Tongue (tissue), 2 donors: ENCODE measurements around the gene NABP1.

- RAMPAGE, long total RNA: no peak
These were observed 49.9 kb downstream of the STAT1 start for GRCh38 chr2:190963906-190964728.

DNA sequence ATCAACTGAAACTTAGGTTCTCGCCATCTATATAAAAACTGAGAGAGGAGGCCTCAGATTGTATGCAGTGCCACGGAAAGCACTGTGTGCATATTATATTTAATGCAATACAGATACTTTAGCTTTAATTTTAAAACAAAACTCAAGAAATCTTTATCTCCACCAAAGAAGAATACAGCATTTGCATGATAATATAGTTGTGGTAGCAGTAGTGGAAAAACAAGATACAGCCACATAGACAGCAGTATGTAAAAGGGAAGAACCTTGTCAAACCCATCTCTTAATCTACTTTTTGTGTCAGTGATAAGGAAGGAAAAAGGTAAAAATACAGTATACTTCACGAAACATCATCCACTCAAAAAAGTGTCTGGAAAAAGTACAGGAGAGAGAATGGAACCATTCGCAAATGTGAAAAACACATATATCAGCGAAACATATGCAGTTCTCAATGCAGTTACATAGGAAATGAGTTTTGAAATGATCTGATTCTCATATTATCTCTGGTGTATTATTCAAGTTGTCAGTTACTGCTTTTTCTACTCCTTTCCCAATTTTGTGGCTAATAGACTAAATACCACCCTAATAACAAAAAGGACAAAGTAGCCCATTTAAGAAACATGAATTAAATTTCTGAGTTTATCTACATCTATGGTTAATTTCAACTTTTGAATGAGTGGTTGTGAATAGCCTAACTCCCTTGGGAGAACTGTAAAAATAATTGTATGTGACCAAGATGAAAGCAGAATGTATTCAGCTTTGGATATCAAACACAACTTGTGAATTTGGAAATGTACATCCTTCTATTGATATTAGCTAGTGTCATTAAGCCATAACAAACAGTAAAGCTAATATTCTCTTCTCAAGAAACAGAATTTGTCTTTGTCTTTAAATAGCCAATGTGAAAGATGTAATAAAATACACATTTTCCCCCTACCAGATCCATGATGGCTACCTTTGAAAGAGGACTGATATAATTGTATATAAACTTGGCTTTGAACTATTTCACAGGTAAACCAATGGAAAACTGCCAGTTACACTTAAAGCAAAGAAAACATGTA is 44.4 kb downstream of the STAT1 start:
- RAMPAGE, long total RNA: no peak

GRCh38 chr2:191022743-191023069 is 8.7 kb upstream of the STAT1 start:
- RAMPAGE, long total RNA: no peak

GRCh38 chr2:191113831-191114207 is 37.0 kb downstream of the STAT4 start:
- RAMPAGE, long total RNA: no peak

- RAMPAGE, long total RNA: no peak
These were observed 2.0 kb downstream of the STAT4 start for GRCh38 chr2:191148829-191149163.

DNA sequence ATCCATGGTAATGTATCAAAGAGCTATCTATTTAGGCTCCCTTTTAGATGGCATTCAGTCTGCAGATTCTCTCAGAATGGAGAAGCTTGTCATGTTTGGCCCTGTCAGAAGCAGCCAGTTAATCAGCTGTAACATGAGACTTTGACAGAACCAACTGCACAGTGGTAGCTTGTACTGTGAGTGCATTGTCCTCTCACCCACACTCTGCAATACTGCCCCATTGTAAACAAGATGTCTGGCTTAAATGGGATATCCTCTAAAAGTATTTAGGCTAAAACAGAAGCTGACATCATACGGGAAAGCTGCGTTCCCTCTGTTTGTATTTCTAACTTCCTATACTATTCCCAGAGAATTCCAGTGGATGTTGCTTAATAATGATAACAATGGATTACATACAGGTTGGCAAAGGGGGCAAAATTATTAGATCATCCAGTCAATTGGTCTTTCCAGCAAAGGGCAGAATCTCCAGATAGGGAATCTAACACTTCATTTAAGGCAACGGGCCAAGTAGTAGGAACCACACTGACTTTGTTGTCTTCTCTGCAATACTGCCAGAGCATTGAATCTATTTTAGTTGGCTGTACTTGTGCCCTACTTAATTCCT is 15.4 kb upstream of the STAT4 start:
- RAMPAGE, long total RNA: no peak

DNA sequence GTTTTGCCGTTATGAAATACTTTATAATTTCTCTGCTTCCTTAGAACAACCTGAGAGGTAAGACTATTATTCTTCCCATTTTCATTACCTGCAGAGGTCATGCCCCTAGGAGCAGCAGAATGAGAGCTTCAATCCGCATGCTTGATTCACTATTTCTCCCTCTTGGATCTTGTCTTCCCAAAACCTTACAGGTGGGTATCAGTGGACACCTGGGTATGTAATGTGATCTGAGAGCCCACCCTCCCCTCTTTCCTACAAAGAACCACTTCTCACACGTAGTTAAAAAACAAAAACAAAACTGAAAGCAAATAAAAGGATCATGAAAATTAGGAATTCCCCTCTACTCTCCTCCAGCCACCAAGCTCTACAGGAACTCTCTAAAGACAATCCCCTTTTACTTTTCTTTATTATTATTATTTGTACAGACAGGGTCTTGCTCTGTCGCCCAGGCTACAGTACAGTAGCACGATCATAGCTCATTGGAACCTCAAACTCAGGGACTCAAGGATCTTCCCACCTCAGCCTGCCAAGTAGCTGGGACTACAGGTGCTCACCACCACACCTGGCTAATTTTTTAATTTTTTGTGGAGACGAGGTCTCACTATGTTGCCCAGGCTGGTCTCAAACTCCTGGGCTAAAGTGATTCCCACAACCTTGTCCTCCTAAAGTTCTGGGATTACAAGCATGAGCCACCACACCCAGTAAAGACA is 40.7 kb upstream of the MYO1B start:
- RAMPAGE, long total RNA: no peak

GRCh38 chr2:191245820-191246718 is 865 bp downstream of the MYO1B start:
- RAMPAGE, long total RNA: start-site peak on the minus strand at chr2:191246164-191246218, 6 and 9 reads in 2 replicates

GRCh38 chr2:191265146-191265714 is 20.0 kb downstream of the MYO1B start:
- RAMPAGE, long total RNA: no peak

DNA sequence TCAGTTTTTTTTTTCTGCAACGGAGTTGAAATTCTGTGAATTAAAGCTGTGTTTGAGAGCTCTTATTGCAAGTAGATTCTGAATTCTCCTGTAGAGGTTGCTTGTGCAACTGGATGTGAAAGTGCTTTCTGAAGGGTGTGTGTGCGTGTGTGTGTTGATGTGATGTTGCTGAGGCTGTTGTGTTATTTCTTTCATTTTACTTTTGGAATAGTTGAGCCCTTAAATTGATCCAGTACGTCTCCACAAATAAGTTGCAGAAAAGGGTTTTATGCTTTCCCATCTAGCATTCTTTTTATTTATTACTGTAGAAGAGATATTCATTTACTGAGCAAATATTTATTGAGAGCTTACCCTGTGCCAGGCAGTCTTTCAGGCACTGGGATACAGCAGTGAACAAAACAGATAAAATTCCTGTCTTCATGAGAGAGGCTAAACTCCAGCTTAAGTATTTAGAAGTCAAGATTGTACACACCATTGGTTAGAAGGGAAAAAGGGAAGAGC is 58.0 kb downstream of the MYO1B start:
- RAMPAGE, long total RNA: no peak

DNA sequence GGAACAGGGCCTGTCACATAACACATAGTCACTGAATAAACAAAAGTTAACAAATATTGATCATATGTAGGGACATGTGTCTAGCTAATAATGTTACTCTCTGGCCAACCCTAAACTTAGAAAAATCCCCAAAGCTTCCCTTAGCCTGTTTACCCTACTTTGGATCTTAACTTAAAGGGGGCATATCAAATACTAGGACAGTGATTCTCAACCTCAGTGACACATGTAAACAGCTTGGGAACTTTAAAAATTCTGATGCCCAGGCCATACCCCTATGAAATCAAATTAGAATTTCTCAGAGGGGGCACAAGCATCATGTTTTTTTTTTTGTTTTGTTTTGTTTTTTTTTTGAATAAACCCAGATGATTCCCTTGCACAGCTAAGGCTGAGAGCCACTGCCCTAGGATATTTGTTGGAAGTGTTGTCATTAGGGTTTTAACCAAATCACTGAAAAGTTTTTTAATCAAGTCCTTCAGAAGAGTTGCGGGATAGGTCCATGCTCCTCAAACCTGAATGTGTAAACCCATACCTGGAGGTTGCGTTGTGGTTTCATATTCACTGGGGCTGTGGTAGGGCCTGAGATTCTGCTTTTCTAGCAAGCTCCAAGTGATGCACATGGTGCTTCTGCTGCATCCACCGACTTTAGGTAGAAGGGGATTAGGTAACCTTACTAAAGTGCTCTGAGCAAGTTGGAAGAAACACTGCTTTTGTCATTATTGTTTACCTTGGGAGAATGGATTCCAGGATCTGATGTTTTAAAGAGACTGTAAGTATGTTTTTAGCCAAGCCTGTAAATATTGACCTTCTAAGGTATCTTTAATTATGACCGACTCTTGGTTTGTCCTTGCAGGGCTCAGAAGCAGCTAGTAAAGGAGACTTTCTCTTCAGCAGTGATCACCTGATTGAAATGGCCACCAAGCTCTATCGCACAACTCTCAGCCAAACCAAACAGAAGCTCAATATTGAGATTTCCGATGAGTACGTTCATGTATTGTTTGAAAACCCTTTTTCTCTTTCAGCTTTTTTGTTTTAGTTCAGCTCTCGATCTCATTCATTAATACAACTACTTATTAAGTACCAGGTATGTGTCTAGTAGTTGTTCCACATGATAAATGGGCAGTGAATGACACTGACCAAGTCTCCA is 170.4 kb downstream of the MYO1B start:
- RAMPAGE, long total RNA: no peak

GRCh38 chr2:191441774-191442220 is 196.6 kb downstream of the MYO1B start:
- RAMPAGE, long total RNA: no peak

DNA sequence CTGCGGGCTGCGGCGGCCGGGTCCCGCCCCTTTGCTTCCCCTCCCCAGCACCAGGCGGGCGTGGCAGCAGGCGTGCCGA is 105 bp upstream of the NABP1 start:
- RAMPAGE, long total RNA: no peak

DNA sequence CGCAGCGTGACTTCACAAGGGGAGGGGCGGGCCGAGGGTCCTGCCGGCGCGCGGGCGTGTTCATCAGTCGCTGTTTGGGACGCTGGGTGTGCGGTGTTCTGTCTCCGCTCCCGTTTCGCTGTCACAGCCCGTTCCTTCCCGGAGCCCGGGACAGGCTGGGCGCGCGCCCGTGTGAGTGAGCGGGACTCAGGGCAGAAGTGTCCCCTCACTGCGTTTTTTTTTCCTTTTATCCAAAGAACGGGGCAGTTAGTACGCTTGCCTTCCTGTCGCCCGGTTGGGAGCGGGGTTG is at the start of gene NABP1:
TSS of gene NABP1 (plus strand) at position 66 of the 289 bp plus-strand sequence.
- RAMPAGE, long total RNA: start-site peak on the plus strand centred at position 133 of the sequence, 274 bp wide, 72 and 18 reads in 2 replicates

DNA sequence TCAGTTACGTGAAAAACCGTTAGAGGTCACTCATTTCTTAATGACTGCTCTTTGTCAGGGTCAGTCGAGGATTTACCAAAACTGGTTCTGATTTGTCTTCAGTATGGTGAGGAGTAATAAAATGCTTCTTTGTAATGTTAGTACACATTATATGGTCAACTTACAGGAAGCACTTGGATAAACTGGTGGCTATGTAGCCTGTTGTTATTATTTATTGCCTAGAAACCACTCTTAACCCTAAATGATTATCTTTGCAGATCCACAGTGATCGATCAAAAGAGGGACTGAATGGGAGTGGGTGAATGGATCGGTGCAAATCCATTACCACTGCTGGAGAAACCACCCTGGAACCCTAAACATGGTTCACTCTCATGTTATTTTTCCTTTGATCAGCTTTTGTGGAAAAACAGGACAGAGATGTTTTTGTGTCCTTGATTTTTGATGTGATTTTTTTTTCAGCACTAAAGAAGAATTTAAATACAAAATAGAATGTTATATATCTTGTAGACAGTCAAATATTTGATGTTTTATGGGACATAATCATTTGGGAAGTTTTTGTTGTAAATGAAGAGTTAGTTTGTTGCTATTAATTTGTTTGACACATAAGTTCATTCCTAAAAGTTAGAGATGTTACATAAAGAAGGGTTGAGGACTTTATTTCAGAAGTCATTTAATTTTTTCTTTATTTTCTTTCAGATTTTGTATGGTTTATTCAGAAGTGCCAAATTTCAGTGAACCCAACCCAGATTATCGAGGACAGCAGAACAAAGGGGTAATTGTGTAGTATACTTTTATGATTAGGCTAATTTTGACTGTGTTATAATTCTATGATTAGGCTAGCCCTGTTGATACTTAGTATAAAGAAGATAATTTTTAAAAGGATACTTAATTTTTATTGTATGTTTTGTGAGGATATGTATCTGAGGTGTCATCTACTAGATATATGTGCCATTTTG is 5.4 kb downstream of the NABP1 start:
- RAMPAGE, long total RNA: no peak

GRCh38 chr2:191690106-191690567 is 12.2 kb downstream of the NABP1 start:
- RAMPAGE, long total RNA: no peak

GRCh38 chr2:191835866-191836549 is 10.9 kb downstream of the CAVIN2 start:
- RAMPAGE, long total RNA: no peak

DNA sequence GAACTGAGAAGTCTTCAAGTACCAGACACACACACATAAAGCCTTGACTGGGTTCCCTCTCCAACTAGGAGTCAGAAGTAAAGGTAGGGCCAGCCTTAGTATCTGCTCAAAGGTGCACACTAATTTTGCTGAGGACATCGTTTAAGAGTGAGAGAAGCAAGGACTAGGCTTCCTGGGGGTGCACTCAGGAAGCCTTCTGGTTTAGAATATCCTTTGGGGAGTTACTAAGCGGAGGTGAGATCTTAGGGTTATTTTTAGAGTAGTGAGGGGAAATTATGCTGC is 9.8 kb downstream of the CAVIN2 start:
- RAMPAGE, long total RNA: no peak

GRCh38 chr2:193502307-193503276 is 1307.9 kb upstream of the TMEFF2 start:
- RAMPAGE, long total RNA: no peak

- RAMPAGE, long total RNA: no peak
These were observed 185.8 kb upstream of the SLC39A10 start for GRCh38 chr2:195471151-195471713.